ENCODE data around the gene MEIS2.

GRCh38 chr15:36575910-36576536 lies 3.4 kb upstream of the CDIN1 start:
- PRO-cap, result no peak
- RAMPAGE, long total RNA, 2 experiments, result no peak in any of the 2 experiments

DNA sequence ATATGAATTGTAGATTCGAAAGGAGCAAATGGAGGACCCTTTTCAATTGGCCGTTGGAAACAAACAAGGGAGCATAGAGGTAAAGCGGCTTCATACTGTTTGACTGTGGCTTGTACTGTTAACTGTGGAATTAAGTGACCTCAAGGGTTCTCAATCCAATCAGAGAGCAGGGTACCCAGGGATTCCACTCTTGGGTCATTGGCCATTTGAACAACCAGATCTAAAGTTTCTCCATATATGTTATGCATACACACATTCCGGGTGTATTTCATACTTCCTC lies 823 bp downstream of the CDIN1 start:
- PRO-cap, result no peak
- RAMPAGE, long total RNA, 2 experiments, result no peak in any of the 2 experiments

- PRO-cap, result no peak
- RAMPAGE, long total RNA, 2 experiments, result no peak in any of the 2 experiments
Measured at GRCh38 chr15:36594470-36594973, 15.1 kb downstream of the CDIN1 start.

DNA sequence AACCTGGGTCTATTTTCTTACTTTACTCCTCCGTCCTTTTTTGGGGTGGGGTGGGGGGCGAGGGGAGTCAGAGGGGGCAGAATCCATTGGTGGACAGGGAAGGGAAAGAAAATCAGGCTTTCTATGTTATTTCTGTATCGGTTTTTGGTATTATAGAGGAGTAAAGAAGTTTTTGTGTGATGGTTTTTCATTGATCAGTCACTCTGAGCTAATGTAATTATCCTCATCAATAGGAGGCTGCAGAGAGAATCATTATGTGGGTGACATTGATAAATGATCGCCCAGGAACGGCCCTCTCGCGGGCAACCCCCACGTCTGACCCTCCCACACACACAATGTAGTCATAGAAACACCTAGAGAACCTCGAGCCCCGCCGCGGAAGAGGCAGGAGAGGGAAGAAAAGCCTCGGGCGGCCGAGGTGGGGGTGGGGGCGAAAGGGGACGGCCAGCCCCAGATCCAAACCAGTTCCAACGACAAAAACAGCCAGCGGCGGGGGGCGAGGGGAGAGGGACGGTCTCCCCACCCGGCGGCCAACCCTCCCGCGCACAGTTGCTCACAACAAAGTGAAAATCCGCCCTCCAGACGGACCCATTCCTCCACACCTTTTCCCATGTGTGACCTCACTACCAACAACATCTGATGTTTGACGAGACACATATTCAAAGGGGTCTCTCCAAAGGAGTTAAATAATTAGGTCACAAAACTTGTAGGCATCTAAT lies 213.2 kb downstream of the MEIS2 start:
- PRO-cap, result no peak
- RAMPAGE, long total RNA, 2 experiments, result no peak in any of the 2 experiments

GRCh38 chr15:36887993-36889118 lies 212.0 kb downstream of the MEIS2 start:
- PRO-cap, result no peak
- RAMPAGE, long total RNA, 2 experiments, result no peak in any of the 2 experiments

- PRO-cap, result no peak
- RAMPAGE, long total RNA, 2 experiments, result no peak in any of the 2 experiments
Measured at GRCh38 chr15:37000588-37001198, 99.7 kb downstream of the MEIS2 start.

DNA sequence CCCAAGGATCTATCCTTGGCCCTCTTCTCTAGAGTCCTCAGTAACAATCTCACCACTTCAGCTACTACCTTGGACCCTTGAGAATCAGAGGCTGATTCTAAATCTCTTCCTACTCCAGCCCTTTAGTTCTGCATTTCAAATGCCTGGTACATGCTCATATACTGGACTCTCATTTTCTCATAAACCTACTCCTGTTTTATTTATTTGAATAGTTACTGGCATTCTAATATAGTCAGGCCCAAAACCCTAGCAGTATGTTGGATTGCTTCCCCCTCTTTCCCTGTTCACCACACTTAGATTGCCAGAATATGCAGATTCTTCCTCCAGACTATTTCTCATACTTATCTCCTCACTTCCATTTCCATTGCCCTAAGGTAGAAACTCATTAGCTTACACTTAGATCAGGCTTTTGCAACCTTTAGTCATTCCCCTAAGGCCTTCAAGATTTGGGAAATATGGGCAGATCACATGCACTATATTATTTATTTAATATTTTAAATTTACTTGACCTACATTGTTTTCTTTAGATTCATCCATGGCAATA lies 99.0 kb downstream of the MEIS2 start:
- PRO-cap, result no peak
- RAMPAGE, long total RNA, 2 experiments, result start-site peak on the minus strand in 1 of 2 experiments, centred at position 103 of the sequence, 11 reads per replicate

GRCh38 chr15:37094001-37095094 lies 6.0 kb downstream of the MEIS2 start:
- PRO-cap, result no peak
- RAMPAGE, long total RNA, 2 experiments, result no peak in any of the 2 experiments

DNA sequence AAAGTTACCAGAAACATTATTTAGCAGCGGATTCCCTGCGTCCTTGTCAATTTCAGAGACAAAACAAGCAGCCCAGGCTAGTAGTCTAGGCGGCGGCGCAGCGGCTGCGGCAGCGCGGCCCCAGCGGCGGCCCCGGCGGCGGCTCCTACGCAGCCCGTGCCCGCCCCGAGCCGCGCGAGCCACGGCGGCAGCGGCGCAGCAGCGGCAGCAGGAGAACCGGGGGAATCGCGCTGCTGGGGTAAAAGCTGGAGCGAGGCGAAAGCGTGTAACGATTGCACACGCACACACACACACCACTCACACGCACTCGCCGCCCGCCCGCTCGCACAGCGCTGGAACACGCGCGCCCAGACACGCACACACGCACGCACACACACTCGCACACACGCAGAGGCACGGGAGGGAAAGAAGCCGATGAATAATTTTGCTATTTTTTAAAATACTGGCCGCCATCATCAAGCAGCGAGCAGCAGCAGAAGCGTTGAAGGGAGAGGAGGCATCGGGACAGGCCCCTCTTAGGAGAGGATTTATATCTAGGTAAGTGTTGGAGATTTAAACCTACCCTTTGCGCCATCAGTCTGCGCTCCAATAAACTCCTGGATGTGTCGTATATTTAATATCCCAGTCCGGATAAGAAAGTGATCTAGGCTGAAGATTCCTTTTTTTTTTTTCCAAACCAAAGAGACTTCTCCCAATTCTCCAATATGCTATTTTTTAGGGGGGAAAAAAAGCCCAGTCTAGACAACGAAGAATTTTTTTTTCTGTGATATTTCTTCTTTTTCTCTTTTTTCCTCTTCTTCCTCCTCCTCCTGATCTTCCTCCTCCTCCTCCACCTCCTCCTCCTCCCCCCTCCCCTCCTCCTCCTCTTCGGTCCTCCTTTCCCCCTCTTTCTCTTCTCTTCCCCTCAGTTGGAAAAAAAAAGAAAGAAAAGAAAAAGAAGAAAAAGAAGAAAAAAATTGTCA lies 1.2 kb downstream of the MEIS2 start:
- PRO-cap, result bidirectional peak, plus-strand start at position 80 of the sequence, minus-strand start outside the sequence; bidirectional peak, plus-strand start at position 210 of the sequence, minus-strand start at position 218 of the sequence
- RAMPAGE, long total RNA, 2 experiments, result start-site peak on the plus strand in 1 of 2 experiments, centred at position 170 of the sequence, 5 reads per replicate; start-site peak on the minus strand in 1 of 2 experiments, centred at position 775 of the sequence, 16 reads per replicate

DNA sequence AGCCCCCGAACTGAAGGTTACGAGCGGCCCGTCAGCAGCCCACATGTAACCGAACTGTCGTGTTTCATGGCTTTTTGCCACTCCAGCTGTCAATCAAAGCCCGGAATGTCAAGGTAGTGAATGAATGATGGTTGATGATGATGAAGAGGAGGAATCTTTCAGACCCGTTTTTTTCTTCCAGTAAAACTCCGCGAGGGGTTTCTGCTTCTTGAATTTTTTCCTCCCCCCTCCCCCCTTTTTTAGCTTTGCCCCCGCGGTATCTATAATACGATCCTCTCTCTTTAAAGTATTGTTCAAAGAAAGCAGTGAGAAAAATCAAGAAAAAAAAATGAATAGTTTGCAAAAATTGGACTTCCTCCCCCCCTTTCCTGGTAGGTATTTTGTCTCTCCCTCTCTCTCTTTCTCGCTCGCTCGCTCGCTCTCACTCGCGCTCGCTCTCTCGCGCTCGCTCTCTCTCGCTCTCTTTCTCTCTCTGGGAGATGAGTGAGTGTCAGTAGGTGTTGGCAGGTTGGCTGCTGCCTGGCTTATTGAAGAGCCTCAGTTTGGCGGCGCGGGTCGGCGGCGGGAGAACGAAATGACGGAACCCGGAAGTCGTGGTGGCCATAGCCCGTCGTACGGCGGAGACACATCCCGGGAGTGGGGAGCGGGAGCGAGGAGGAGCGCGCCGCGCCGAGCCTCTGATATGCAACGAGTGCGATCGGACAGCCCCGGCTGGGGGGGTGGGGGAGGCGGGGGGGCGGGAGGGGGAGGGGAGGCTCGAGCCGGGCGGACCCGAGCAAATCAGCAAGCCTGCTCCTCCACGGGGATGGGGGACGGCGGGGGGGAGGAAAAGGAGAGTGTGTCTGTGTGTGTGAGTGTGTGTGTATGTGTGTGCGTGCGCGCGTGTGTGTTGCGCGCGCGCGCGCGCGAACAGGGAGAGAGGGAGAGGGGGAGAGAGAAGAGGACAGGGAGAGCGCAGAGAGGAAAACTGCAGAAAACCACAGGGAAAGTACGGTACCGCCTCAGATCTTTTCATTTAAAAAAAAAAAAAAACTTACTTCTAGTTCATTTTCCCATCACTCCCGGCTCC lies at the start of gene MEIS2:
MEIS2 (minus strand) TSS at position 695 of the 1,069 bp plus-strand sequence.
- PRO-cap, result bidirectional peak, plus-strand start at position 915 of the sequence, minus-strand start at position 575 of the sequence
- RAMPAGE, long total RNA, 2 experiments, result start-site peak on the plus strand in 1 of 2 experiments, centred at position 919 of the sequence, 13 reads per replicate; start-site peak on the minus strand in 2 of 2 experiments, centred at positions 552 to 649 of the sequence, 30 to 126 reads per replicate

DNA sequence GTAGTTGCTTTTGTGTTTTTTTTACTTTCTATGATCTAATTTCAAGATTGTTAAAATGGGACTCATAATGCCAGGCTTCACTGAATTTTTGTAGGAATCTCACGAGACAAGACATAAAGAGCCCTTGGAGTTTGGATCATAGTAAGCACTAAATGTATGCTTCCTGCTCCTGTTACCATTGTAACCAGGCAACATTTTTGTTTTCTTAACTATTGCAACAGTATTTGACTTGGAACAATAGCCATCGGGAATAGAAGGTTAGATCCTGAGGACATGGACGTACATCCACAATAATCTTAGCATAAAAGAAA lies 131.2 kb downstream of the TMCO5A start:
- PRO-cap, result no peak
- RAMPAGE, long total RNA, 2 experiments, result no peak in any of the 2 experiments

- PRO-cap, result no peak
- RAMPAGE, long total RNA, 2 experiments, result no peak in any of the 2 experiments
Measured at GRCh38 chr15:38073477-38073959, 139.1 kb downstream of the TMCO5A start.

DNA sequence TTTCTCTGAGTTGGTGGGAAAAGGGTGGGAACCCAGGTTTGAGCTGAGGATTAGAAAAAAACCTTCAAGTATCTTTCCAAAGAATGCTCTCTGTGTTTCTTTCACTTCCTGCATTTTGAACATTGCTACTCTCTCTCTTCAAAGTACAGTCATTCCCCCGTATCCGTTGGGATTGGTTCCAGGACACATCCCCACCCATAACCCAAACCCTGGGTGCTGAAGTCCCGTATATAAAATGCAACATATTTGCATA lies 139.6 kb downstream of the TMCO5A start:
- PRO-cap, result no peak
- RAMPAGE, long total RNA, 2 experiments, result no peak in any of the 2 experiments

- PRO-cap, result no peak
- RAMPAGE, long total RNA, 2 experiments, result no peak in any of the 2 experiments
Measured at GRCh38 chr15:38531470-38531854, 33.2 kb downstream of the RASGRP1 start.

- PRO-cap, result no peak
- RAMPAGE, long total RNA, 2 experiments, result no peak in any of the 2 experiments
Measured at GRCh38 chr15:38559810-38560342, 4.7 kb downstream of the RASGRP1 start.

DNA sequence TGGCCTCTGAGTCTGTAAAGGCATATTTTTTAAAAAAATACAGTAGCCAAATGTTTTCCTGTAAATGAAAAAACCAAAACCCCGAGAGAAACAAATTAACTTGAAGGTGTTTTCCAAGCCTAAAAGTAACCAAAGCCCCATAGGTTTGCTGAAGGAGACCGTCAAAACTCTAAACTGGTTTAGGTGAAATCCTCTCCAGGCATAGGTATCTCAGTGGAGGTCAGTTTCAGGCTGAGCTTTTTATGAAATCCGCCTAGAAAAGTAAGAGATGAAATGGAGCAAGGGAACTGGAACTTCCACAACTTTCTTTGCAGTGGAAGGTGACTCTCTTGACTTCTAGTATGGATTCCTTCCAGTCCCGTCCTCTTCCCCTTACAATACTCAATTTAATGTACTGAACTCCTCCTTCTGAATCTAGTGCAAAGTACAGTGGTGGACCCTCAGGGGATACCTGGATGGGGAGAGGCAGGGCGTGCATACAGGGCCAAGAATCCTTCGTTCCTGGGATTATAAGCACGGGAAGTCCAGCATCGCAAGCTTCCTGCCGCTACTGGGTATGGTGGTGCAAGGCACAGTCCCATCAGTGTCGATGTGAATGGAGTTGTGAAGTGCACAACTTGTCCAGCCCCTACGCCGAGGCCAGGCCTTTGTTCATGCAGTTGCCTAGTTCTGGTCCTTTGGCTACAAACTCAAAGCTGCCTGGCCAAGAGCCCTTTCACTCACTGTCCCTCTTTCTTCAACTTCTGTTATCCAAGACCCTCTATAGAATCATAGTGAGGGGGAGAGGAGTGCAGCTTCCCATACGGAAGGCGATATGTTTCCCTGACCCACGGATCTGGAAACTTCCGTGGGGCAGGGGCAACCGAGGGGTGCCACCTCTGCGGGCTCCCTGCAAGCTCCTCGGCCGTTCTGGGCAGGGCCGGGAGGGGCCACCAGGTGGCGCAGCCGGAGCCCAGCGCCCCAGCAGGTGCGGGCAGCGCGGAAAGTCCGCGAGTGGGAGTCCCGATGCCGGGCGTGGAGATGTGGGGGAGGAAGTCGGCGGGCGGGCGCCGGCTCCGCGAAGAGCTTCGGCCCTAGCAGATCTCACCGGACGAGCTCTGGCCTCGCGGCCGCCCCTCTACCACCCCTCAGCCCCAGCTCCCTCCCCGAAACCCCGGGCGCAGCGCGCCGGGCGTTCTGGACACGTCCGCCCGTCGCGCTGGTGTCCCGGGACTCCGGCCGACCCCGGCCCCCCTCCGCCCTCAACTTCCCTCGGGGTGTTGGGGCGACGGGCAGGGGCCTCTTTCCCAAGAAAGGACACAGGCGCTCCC lies 900 bp downstream of the RASGRP1 start:
- PRO-cap, result unidirectional peak, plus-strand start at position 983 of the sequence
- RAMPAGE, long total RNA, 2 experiments, result no peak in any of the 2 experiments

DNA sequence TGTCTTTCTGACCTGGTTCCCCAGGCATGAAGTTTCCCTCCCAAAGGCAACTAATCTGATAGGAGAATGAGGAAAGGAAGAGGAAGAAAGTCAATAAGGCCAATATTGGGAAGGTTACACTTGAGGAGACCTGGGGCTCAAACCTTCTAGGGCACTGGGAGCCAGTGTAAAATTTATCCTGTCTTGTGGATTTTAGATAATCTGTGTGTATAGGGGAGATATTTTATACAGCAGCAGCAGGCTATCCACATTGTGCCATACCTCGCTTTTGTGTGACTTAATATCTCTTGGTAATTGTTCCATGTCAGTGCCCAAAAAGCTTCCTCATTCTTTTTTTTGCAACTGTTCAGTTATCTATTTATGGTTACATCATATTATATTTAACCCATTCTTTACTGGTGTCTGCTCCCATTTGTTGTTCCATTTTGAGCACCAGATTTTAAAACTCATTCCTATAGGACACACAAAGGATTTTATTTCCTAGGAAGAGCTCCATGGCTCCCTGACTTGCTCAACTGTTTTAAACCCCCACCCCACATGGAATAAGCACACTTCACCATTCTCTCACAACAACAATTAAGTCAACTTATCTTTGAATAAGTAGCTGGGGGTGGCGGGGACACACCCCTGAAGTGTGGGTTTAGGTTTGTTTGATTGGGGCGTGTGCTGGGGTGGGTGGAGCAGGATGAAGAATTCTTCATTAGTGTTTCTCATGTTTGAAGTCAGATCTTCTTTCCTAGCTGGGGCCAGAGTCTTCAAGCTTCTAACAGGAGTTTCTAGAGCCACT lies 86.3 kb upstream of the RASGRP1 start:
- PRO-cap, result no peak
- RAMPAGE, long total RNA, 2 experiments, result no peak in any of the 2 experiments

- PRO-cap, result no peak
- RAMPAGE, long total RNA, 2 experiments, result no peak in any of the 2 experiments
Measured at GRCh38 chr15:38671493-38672254, 107.1 kb upstream of the RASGRP1 start.

DNA sequence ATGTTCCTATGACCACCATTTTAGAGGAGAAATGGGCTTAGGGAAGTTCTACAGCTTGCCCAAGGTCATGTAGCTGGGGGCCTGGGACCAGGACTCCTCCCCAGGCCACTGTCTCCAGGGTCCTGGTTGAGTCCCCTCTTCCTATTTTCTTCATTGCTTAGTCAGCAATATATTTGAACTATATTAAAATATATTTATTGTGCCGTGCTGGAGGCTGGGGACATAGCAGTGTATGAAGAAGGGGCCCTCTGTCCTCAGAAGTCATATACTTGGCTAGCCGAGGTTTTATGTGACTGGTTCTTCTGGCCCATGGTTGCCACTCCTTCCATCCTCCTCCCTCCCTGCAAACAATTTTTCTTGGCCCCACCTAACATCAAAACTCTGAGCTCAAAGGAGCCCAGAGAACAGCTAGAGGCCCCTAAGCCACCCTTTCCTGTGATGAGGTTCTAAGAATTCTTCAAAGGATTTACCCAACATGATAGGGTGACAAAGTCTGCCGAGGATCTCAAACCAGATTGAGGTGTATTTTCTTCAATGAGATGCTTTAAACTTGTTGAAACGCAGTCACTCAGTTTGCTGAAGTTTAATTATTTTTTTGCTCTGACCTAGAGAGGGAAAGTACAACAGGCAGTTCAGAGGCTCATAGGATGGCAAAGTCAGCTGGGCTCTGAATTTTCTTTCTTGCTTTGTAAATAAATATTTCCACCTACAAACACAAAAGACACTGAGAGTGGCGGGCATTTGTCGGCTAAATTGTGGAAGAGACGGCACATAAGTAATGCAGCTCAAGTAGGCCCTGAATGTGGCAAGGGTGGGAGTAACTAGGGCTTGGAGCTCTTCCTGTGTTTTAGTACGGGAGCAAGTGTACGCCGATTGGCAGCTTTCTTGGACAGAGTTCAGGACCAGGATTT lies 121.4 kb upstream of the RASGRP1 start:
- PRO-cap, result no peak
- RAMPAGE, long total RNA, 2 experiments, result no peak in any of the 2 experiments

- PRO-cap, result no peak
- RAMPAGE, long total RNA, 2 experiments, result no peak in any of the 2 experiments
Measured at GRCh38 chr15:39118560-39118937, 462.3 kb upstream of the THBS1 start.

All from body of pancreas (tissue), 2 donors.